SK-MEL-5 (cell line): ENCODE data around the genes SCARF1 and SMYD4.

DNA sequence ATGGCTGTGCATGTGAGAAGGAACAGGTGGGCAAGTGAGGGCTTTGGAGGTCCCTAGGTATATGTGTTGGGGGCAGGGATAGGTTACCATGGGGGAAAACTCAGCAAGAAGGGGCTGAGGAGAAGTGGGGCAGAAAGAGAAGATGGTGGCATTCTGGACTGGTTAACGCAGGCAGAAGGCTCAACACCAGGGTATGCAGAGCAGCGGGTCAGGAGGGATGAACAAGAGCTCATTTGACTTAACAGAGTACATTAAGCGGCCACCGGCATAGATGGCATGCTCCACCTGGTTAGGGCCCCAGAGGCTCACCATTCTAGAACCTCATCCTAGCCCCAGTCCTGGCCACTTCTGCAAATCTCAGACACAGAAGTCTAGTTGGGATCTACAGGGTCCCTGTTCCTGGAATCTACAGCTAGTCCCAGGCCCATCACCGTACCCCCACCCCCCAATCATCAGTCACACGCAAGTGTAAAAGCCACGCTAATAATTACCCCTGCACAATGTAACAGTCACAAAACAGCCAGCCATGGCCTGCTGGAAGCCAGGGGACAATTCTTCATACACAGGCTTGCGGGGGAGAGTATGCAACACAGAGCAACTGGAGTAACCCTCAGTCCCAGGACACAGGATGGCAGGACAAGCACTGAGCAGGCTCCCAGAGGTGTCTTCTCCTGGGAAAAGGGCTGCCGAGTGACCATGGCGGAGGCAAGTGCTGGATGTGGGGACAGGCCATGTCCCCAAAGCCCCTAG is 1.8 kb upstream of the MYO1C start:
RAMPAGE:
- cytosol, long total RNA, result no peak
- long total RNA, result no peak
- nucleus, long total RNA, result no peak

DNA sequence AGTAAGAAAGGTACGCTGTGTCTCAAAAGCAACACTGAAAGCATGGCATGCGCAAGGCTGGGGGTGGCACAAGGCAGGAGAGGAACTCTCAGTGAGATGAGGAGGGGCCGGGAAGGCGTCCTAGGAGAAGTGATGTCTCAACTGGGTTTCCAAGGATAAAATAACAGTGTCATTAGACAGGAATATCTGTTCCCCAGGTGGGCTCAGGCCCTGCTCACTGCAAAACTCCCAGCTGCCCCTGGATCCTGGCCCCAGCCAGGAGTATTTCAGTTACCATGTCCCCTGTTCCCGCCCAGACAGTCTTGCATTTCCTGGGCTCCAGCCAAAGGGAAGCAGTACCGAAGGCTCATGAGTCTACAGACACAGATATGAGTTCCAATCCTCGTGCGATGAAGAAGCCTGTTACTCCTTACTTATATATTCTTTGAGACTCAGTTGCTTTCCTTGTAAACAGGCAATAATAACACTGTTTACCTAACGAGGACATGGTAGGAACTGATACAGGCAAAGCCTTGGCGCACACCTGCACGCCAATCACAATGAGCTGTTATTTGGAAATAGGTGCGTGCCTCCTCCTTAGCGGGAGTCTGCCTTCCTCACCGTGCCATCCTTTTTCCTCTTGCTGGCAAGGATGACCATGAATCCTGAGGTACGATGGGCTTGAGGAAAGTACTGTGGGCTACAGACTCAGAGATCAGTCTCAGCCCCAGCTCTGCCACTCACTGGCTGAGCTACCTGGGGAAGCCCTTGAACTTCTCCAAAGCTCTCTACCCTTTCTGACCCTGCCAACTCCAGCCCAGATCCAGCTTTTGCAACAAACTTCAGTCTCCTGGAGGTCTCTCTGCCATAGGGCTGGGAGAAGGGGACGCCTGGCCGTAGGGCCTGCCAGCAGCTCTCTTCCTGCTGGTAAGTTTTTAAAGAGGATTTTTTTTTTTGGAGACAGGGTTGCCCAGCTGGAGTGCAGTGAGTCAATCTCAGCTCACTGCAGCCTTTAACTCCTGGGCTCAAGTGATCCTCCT is 11.9 kb downstream of the INPP5K start:
RAMPAGE:
- cytosol, long total RNA, result no peak
- long total RNA, result no peak
- nucleus, long total RNA, result no peak

GRCh38 chr17:1509502-1509877 is 6.9 kb downstream of the INPP5K start:
RAMPAGE:
- cytosol, long total RNA, result no peak
- long total RNA, result no peak
- nucleus, long total RNA, result no peak

RAMPAGE:
- cytosol, long total RNA, result no peak
- long total RNA, result no peak
- nucleus, long total RNA, result no peak
Observed at GRCh38 chr17:1538628-1539206, 22.3 kb upstream of the INPP5K start.

RAMPAGE:
- cytosol, long total RNA, result no peak
- long total RNA, result no peak
- nucleus, long total RNA, result no peak
Observed at GRCh38 chr17:1604701-1605566, 23.7 kb downstream of the SLC43A2 start.

RAMPAGE:
- cytosol, long total RNA, result no peak
- long total RNA, result no peak
- nucleus, long total RNA, result no peak
Observed at GRCh38 chr17:1606495-1606808, 22.2 kb downstream of the SLC43A2 start.

DNA sequence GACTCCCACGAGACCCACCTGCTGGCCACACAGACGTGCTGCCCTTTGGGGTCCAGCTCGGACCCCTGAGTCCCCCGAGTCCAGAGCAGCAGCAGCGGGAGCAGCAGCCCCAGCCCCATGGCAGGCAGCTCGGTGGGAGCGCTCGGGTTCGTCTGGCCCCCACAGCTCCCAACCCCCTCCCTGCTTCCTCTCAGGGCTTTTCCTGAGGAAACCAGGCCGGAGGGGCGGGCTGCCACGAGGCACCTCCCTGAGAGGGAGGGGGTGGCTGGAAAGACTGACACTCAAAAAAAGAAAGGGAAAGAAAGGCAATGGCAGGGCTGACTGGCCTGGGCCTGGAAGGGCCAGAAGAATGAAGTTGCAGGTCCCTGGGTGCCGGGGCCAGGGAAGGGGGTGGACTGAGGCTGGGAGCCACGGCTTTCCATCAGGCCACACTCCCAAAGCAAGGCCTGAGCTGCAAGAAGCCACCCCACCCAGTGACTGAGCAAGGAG is at the start of gene SCARF1:
TSS of gene SCARF1 (minus strand) at position 154 of the 489 bp plus-strand sequence.
RAMPAGE:
- cytosol, long total RNA, result no peak
- long total RNA, result no peak
- nucleus, long total RNA, result no peak

GRCh38 chr17:1661412-1662295 is 12.0 kb upstream of the RILP start:
RAMPAGE:
- cytosol, long total RNA, result no peak
- long total RNA, result no peak
- nucleus, long total RNA, result no peak

DNA sequence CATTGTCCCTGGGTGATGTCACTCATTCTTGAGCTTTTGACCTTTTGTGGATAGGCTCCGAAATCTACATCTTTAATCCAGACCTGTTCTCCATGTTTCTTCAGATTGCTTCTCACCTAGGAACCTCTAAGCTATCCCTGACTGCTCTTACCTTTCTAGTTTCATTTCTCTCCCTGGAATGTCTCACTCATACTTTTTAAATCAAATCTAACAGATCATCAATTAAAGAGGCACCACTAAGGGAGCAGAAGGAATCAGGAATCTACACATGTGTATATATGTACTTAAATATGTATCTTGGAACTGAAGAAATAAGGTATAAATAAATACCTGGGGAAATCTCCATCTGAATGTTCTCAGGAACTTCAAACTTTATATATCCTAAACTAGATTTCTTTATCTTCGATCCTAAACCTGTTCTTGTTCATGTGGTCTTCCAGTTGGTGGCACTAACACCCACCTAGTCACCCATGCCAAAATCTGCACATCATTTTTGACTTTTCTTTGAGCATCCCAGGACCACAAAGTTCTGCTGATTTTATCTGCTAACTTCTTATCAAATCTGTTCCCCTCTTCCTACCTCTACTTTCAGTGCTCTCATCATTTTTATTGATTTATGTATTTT is 14.7 kb downstream of the PRPF8 start:
RAMPAGE:
- cytosol, long total RNA, result no peak
- long total RNA, result no peak
- nucleus, long total RNA, result no peak

DNA sequence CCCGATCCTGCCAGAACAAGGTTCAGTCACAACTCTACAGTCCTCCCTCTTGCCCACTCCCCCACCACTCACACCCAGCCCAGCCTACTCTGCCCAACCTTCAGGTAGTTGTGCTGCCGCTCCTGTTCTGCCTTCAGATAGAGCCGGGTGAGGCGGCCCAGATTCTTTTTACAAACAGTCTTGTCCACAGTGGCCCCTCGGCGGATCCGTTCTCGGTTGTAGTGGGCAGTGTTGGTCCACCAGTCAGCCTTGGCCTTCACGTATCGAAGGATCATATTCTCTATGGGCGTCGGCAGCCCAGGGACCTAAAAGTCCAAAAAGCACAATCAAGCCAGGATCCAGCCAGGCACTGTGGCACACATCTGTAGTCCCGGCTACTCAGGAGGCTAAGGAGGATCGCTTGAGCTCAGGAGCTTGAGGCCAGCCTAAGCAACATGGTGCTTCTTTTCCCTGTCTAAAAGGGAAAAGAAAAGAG is 8.2 kb downstream of the PRPF8 start:
RAMPAGE:
- cytosol, long total RNA, result no peak
- long total RNA, result no peak
- nucleus, long total RNA, result no peak

DNA sequence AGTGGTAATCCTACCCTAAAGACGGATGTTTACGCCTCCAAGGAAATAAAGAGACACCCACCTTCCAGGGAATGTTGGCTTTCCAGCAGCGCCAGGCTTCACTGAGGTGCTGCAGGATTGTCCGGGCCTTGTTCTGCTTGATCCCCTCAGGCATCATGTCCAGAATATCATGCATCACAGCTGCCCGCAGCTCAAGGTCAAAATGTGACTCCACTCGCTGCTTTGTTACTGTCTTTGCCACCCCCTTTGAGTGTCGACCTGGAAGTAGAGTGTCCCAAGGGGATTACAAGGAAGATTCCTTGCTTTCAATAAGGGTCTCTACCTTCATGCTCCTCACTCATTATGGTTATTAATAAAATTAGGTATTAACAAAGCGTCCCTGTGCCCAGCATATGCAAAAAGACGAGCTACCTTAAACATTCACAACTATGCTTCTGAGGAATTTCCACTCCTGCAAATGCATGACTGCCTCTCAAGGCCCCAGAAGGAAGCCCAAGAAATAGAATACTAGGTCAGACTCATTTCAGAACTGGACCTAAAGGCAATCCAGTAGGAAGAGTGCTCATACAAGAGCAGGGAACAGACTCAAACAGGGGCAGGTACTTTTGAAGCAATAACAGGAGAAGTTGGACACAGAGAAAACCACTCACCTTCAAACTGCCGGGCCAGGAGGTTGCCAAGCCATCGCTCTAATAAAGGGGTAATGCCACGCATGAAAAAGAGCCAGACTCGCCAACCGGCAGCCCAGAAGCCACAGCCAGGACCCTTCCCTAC is 7.6 kb downstream of the PRPF8 start:
RAMPAGE:
- cytosol, long total RNA, result no peak
- long total RNA, result no peak
- nucleus, long total RNA, result no peak

GRCh38 chr17:1726820-1727019 is 2.2 kb downstream of the WDR81 start:
RAMPAGE:
- cytosol, long total RNA, result no peak
- long total RNA, result no peak
- nucleus, long total RNA, result no peak

RAMPAGE:
- cytosol, long total RNA, result no peak
- long total RNA, result no peak
- nucleus, long total RNA, result no peak
Observed at GRCh38 chr17:1737763-1738531, 4.7 kb upstream of the SERPINF2 start.

GRCh38 chr17:1743033-1743293 is 292 bp downstream of the SERPINF2 start:
RAMPAGE:
- cytosol, long total RNA, result no peak
- long total RNA, result no peak
- nucleus, long total RNA, result no peak

GRCh38 chr17:1746766-1747658 is 4.3 kb downstream of the SERPINF2 start:
RAMPAGE:
- cytosol, long total RNA, result no peak
- long total RNA, result no peak
- nucleus, long total RNA, result no peak

GRCh38 chr17:1762441-1762919 is 620 bp downstream of the SERPINF1 start:
RAMPAGE:
- cytosol, long total RNA, result no peak
- long total RNA, result no peak
- nucleus, long total RNA, result no peak

DNA sequence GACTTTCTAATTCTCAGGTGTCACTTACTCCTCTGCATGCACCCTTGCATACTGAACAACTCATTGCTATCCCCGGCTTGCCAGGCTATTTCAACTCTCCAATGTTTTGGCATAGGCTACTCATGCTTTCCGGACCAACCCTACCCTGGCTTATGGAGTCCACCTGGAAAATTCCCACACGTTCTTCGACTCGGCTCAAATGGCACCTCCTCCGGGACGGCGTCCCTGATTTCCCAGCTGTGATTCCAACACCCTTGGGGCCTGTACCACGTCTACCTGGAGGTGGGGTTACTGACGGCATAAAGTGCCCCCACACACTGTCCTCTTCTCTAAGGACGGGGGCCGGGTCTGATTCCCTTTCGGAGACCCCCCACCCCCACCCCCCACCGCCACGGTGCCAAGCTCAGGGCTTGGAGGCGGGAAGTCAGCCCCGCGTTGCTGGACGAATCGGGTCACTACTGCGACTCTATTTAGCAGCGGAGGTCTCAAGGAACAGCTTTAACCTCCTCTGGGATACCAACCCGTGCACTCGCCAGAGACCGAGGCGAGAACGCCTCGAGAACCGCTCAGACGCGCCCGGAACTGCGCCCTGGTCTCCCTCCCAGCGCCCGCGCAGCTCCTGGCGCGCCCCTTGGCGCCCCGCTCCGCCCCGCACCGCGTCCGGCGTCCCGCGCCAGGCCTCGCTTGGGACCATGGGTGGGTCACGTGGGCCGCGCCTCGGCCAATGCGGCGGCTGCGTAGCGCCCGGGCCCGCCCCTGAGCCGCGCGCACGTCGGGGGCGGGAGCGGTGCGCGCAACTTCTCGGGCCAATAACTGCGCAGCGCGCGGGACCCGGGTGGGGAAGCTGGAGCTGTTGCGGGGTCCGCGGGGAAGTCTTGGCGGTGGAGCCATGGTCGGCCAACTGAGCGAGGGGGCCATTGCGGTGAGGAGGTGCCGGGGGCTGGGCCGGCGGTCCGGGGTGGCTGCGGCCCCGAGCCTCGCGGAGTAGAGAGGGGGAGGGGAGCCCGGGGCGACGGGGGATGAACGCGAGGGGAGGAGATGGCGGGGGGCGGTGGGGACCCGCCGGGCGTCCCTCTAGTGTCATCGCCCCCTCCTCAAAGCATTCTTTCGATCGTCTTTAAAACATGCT is at the start of gene SMYD4:
TSS of gene SMYD4 (minus strand) at position 698 of the 1,129 bp plus-strand sequence.
RAMPAGE:
- cytosol, long total RNA, result start-site peak on the plus strand centred at position 788 of the sequence, 96 bp wide, 126 and 216 reads in 2 replicates
- long total RNA, result start-site peak on the plus strand centred at position 808 of the sequence, 55 bp wide, 77 and 96 reads in 2 replicates
- nucleus, long total RNA, result no peak

GRCh38 chr17:1852054-1852898 is 22.5 kb downstream of the RPA1 start:
RAMPAGE:
- cytosol, long total RNA, result no peak
- long total RNA, result no peak
- nucleus, long total RNA, result no peak

DNA sequence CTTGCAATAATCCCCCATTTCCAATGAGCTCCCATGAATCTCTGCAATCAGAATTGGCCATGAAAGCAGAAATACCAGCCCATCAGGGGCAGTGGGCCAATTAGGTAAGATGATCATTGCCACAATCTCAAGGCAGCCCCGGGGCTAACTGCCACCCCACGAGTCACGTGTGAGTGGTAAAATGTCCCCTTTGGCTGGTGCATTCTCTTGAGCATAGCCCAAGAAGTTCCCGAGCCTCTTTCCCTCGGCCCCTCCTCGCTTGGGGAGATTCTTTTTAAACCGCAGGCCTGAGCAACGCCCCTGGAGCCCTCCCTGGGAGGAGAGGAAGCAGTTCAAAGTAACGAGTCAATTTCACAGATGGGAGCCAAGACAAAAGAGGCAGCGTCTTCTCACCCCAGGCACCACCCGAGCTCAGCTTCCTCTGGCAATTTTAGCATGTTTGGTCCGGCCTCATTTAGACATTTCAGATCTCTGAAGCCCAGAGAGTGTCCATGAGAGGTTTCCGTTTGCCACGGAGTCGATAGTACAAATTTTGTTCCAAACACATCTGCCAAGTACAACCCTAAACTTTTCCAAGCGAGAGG is 13.4 kb downstream of the RTN4RL1 start:
RAMPAGE:
- cytosol, long total RNA, result no peak
- long total RNA, result no peak
- nucleus, long total RNA, result no peak

DNA sequence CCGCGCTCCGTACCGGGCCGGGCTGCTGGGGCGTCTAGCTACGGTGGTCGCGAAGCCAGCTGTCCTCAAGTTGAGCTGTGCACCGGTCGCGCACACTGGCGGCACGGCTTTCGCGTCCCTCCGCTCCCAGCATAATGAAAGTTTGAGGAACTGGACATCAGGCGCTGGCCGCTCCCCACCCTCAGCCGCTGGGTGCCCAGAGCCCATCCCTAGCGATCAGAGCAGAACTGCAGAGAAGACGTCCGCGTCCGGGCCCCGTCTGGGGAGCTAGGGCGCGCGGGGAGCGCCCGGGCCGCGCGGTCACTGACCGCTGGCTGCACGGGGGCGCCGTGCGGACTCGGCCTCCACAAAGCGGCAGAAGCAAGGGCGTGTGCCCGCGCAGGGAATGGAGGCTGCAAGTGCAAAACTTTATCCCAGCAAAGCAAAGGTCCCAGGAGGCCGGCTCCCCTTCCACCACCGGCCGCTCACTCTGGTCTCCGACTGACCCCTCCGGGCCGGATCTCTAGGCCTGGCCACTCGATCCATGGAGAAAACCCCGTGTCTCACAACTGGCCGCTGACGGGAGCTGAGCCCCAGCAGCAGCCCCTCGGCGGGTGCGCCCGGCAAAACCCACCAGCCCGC is 899 bp downstream of the RTN4RL1 start:
RAMPAGE:
- cytosol, long total RNA, result no peak
- long total RNA, result no peak
- nucleus, long total RNA, result no peak